Thoracic aorta (tissue), 1 donor: ENCODE measurements around a stretch of chr2.

DNA sequence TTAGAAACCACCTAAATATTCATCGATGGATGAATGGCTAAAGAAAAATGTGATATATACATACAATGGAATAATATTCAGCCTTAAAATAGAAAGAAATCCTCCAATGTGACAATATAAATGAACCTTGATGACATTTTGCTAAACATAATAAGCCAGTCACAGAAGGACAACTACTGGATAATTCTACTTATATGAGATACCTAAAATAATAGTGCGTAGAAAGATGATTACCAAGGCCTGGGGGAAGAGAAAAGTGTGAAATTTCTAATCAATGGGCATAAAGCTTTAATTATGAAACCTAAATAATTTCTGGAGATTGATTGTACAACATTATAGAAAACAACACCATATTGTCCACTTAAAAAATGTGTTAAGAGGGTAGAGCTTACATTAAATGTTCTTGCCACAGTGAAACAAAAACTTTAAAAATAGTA, 281.0 kb upstream of the MMADHC start:
- RAMPAGE, long total RNA = no peak

GRCh38 chr2:150424899-150425658, 62.4 kb downstream of the RND3 start:
- RAMPAGE, long total RNA = no peak

DNA sequence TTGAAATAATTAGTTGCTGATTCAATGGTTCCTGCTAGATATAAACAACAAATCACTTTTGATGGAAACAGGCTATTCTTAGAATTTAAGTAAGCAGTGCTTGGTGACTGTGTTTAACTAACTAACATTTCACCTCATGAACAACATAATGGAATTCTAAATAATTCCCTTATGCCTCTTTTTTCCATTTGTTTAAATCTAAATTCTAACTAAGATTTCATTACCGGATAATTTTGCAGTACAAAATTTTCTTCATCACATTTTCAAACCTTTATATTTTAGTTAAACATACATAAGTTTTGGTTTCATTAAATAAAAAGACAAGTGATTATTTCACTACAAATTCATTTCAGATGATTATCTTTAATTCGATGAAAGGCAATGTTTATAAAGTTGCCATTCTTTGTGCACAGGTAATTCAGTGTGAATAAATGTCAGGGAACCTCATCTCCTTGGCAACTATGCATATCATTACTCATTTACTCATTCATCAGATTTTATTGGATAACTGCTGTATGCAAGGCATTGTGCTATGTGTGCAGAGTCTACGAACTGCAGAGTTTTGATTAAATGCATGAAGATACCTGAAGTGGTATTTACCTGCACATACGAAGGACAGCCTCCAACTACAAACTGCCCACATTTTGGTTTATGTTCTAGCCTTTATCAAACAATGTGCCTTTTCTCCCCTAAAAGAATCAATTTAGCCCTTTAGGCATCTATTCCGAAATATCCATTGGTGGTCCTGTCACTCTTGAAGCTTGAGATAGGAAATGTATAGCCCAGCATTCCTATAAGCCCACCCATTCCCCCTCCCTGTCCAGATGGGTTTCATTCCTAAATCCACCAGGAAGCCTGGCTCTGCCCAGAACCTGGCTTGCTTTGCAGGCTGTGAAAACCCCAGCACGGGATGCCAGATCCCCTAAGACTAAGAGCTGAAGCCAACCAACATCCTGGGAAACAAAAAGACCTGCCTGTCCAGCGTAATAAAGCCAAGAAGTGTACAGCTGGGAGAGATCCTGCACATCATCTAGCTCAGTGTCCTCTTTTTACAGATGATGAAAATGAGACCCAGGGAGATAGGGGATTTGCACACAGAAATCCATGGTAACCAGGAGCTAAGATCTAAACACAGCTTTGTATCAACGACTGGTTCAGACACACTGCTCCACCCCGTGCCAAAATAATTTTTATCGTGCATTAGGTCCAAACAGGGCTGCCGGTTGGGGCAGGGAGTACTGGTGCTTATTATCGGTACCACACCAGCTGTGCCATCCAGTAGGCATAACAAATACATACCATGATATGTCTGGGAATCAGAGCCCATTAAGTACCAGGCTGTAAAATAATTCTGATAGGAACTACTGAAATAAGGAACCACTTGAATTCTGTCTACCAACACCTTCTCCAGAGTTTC, 3.3 kb downstream of the RND3 start:
- RAMPAGE, long total RNA = no peak

DNA sequence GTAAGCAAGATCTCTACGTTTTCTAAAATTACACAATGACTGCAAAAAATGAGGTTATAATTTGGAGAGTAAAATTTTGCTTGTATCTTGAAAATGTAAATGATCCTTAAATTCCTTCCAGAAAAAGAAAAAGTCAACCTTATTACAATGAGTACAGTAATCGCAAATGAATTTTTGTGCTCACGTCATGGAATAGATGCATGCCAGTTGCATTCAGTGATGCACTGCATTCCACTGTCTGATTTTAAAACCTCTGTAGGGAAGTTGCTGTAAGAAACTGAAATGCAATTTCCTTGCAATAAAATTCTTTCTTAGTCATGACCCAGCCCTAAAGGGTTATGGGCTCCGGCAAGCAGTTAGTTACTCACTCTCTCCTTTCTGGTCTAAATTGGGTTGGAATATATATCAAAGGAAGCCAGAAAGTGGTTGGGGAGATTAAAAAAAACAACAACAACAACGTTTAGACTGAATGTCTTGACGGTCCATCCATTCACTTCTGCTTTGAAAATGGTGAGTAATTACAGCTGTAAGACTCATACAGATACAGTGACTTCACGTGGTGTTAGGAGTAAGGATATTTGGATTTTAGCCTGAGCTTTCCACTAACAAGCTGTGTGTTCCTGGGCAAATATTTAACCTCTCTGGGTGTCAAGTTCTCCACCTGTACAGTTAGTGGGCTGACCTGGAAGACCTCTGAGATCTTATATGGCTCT, 8.6 kb upstream of the RND3 start:
- RAMPAGE, long total RNA = no peak

GRCh38 chr2:150541561-150542035, 54.1 kb upstream of the RND3 start:
- RAMPAGE, long total RNA = no peak

DNA sequence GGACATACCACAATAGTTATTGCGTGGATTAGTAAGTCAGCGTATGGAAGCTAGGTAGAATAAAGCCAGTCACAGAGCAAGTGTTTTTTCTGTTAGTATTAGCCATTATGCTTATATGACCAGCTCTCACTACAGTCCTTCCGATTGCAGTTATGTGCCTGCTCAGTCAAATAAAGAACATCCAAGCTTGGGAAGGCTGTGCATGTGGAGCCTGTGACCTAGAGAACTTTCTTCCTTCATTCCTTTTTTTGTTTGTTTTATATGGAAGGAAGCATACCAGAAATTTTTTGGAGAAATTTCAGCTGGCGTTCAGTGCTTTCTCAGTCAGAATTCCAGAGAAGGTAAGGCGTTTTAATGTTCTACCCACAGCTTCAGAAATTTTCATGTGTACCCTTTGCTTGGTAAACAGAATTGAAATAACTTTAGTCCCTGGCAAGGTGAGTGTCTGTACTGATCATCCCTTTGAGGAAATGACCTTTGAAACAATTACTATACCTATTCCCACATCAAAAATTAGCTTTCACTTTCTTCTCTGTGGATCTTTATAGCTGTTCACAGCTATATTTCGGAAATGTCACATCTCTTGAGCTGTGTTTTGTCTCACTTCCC, 114.1 kb upstream of the RND3 start:
- RAMPAGE, long total RNA = no peak

DNA sequence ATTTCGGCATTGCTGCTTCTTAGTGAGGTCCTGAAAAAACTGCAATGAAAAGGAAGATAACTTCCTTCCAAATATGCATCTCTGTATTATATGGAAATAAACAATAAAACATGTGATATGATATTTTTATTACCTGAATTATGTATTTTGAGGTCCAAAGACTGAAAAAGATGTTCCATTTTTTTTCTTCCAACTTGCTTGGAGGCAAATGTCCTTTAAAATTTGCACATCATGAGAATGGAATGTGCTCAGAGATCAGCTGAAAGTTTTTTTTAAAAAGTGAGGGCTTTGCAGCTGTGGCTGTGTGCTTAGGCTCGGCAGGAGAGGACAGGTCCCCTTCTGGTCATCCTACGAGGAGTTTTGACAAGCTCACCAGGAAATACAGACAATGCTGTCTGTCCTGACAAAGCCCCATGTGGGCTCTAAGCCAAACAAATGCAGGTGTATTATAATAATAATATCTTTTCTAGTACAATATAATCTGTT, 132.4 kb upstream of the RND3 start:
- RAMPAGE, long total RNA = no peak

GRCh38 chr2:150644067-150644484, 156.6 kb upstream of the RND3 start:
- RAMPAGE, long total RNA = no peak

DNA sequence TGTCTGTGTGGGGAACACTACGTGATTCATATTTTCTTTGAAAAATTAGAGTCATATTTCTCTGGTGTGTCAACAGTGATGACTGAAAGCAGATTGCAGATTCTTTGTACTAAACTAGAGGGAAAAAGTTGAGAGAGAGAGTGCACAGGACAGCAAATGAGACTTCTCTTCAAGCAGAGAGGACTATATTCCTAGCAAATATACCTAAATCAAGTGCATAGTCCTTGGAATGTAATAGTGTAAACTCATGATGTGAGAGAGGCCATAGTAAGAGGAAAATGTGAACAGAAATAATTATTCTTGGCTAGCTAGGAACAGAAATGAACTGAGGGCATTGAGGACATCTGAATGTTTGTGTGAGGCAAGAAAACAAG, 157.0 kb upstream of the RND3 start:
- RAMPAGE, long total RNA = no peak

DNA sequence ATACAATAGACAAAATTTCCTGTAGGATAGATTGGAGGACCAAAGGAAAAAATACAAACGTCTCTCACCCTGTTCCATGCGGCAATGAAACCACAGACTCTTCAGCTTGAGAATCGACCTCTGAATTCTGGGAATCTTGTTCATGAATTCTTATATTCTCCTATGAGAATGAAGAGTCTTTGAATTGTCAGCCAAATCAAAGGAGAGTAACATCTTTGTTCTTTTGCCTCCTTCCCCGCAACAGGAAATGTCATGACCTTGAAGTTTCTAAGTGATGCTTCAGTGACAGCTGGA, 21.7 kb downstream of the TNFAIP6 start:
- RAMPAGE, long total RNA = no peak

DNA sequence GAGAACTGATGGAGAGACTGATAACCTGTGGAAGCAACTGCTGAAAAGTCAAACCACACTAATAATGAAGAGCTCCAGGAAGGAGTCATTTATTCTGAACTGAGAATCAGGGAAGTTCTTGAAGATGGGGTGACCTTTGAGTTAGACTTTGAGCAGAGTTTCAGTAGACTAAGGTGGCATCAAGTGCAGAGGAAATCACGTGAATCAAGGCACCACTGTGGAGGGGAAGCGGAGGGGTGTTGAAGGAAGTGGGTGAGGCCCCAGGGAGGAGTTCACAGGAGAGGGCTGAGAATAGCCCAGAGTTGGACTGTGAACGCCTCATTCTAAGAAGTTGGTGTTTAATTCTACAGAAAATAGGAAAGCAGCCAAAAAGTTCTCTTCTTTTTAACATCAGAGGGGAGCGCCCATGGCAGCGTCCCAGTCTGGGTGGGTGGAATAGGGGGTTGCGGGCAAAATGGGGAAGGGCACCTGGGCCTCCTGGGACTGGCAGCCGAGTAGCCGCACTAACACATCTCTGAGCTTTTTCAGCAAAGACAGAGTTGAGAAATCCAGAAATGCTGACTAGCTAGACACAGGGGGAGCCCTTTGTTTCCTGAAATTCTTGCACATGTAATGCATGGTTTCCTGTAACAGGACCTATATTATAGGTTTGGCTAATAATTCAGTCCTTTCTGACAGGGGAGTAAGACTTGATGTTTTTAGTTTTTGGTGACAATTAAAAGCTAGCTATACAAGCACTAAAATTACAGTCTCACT, 97.0 kb downstream of the NEB start:
- RAMPAGE, long total RNA = no peak

- RAMPAGE, long total RNA = no peak
Measured at GRCh38 chr2:151730289-151730603, 4.0 kb downstream of the NEB start.

GRCh38 chr2:151789525-151790018, 38.6 kb downstream of the ARL5A start:
- RAMPAGE, long total RNA = no peak

DNA sequence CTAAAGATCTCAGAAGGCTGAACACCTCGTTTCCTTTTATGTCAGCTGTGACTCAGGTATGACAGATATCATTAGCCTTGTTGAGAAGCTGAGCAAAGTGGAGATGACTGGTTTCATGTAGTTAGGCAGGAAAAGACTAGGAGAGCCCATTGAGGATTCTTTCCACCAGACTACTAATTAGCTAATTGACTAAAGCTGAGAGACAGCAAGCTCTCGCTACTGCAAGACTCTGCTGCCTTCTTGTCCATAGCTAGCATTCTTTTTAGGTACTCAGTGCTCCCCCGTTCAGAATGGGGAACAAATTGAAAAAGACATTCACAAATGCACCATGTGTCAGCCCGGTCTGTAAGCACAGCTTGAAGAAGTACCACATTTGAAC, 32.1 kb upstream of the ARL5A start:
- RAMPAGE, long total RNA = no peak

GRCh38 chr2:152038302-152039092, 60.3 kb downstream of the CACNB4 start:
- RAMPAGE, long total RNA = no peak

DNA sequence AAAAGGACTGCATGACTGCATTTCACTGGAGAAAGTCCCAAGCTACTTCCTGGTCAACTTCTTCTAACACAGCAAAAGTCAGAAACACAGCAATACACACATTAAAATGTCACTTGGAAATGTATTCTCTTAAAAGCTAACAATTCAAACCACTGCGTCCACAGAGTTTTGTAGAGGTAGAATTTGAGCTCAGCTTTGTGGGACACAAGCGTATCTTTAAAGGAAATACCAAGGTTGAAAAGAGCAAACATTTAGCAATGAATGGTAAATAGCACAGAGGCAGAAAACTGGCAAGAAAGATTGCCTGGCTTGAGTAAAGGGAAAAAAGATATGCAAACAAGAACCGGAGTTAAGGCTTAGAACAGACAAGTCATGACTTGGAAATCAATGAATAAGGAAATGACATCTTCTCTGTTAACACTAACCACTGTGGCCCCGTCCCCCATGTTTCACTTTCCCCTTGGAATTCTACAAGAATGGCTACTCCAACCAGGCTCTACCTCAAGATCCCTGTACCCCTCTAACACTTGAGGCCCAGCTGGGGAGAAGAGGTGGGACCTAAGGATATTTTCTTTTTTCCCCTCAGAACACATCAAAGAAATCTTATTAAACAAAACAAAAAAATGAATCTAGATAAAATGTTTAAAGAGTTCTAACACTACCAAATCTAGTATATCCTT, 3.9 kb downstream of the STAM2 start:
- RAMPAGE, long total RNA = no peak

DNA sequence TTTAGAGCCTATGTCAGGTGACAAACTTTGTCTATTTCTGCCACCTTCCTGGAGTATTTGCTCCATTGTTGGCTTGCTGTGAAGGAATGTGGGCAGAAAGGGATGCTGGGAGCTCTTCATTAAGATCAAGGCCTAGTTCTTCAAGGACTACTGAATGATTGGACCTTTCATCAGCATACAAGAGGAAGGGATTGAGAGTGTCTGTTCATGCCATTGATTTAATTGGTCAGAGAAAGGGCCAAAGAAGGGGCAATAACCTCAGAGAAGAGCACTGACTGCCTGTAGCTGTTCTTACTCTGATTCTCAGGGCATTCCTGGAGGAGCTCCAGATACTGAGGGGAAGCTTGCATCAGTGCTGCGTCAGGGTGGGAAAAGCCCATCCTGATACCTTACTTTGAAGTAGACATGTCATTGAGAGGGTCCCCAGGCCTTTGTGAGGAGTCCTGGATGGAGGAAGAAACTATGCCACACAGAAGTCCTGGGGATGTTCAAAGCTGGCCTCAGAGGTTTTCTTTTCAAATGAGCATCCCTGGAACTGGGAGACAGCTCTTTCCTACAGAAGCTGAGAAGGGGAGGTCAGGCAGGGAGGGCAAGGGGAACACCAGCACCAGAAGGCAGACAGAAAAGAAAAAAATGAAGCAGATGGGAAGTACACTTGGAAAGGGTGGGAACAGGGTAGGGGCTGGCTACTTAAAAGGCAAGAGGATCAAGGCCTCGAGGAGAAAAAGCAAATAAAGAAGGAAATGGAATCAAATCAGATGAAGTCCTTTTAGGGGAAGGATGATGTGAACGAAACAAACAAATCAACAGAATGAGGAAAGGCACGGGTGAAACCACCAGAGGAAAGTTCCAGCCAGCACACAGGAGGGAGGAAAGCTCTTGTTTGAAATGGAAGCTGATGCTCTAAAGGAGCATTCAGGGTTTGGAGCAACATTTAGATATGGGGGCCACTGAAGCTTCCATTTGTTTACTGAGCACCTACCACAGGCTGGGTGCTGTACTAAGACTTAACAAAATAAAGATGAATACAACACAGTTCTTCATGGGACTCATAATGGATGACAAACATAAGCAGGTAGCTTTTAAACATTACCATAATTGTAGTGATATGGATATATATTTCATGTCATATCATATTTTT, 120.0 kb downstream of the FMNL2 start:
- RAMPAGE, long total RNA = no peak

DNA sequence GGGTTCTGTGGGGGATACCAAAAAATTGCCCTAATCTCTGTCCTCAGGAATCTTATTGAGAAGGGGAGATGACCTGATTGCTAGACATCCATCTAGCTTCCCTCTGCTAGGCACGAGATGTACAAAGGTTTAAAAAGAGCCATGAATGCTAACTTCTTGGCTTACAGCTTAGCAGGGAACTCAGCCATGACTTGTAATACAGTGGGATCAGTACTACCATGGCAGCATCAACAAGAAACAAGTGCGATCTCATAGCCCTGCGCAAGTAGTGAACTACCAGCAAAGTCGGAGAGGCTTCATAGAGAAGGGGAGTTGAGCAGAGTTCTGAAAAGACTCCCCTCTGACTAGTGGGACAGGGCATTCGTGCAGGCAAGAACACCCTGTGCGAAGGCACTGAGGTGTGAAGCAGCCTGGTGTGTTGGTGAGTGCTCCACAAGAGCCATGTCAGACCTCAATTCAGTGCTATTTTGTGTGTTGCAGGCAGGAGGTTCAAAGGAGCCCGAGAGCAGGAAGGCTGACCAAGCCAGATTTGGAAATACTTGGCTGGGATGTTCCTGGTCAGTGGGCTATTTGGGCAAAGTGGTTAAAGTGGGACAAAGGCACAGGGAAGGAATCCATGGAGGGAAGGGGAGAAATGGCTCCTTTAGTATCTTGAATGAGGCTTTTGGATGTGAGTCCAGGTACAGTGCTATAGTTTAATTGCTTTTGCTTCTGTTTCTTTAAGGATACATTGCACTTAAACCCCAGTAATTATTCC, 130.1 kb downstream of the FMNL2 start:
- RAMPAGE, long total RNA = no peak

GRCh38 chr2:152499672-152500523, 164.9 kb downstream of the FMNL2 start:
- RAMPAGE, long total RNA = no peak

- RAMPAGE, long total RNA = no peak
Measured at GRCh38 chr2:152566537-152567400, 150.5 kb downstream of the PRPF40A start.